Measurements from ENCODE around the gene HEYL.

DNA sequence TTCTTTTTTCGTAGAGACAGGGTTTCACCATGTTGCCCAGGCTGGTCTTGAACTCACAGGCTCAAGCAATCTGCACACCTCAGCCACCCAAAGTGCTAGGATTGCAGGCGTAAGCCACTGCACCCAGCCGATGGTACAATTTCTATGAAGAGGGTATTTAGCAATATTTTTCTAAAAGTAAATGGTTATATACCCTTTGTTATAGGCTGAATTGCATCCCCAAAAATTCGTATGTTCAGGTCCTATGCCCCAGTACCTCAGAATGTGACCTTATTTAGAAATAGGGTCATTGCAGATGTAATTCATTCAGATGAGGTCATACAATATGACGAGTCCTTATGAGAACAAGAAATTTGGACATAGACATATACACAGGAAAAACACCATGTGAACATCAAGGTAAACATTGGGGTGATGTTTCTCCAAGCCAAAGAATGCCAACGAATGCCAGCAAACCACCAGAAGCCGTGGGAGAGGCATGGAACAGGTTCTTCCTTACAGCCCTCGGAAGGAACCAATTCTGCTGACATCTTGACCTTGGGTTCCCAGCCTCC, 13.0 kb upstream of the ZC3H12A start:
- RRBS = no CpG with 5 or more reads among the region's 8 CpGs

DNA sequence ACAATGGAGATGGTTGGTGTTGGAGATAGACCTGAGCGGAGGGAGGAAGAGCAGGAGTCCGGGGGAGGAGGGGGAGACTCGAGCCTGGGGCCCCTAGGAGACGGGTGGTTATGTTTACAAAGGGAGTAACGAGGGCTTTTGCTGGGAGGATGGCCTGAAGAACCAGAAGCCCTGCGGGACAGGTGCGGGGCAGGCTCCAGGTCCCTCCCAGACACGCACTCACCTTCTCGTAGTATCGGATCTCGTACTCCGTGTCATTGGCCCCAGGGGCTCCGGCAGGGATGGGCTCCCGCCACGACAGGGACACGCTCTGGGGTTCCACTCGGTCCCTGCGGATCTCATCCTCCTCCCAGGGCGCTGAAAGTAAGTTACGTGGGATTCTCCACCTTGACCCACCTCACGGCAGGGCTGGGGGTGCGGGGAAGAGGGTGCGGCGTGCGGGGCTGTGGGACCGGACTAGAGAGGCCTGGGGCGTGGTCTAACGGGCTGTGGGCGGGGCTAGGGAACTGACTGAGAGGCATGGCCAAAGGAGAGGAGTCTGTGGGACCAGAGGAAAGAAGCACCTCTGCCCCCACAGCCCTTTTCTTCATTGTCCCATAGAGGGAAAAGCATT, 29.8 kb downstream of the EPHA10 start:
- RRBS = 45% methylated on average over 2 of the region's 29 CpGs

GRCh38 chr1:38004394-38005229, 702 bp downstream of the FHL3 start:
- RRBS = 4% methylated on average over 16 of the region's 39 CpGs

DNA sequence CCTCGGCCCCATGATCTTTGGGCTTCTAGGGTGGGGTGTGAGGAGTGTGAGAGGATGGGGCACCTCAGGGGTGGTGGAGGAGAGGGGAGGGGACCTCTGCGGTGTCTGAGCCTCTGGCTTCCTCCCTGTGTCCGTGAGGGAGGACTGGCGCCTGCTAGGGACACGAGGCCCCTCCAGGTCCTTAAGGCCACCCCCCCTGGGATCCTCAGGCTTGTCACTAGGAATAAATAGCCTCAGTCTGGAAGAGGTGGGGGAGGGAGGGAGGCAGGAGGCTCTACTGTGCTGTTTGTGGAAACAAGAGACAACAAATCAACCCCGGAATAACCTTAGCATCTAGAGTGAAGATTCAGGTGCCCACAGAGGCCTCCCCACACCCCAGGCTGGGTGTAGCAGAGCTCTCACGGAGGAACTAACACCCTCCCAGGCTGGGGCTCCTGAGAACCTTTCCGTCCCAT, 896 bp upstream of the FHL3 start:
- RRBS = no CpG with 5 or more reads among the region's 8 CpGs

- RRBS = no CpG with 5 or more reads among the region's 3 CpGs
Observed at GRCh38 chr1:38579830-38580152, 279.8 kb downstream of the RRAGC start.

GRCh38 chr1:38872521-38872906, 634 bp downstream of the MYCBP start:
- RRBS = 2% methylated on average over 6 of the region's 14 CpGs

DNA sequence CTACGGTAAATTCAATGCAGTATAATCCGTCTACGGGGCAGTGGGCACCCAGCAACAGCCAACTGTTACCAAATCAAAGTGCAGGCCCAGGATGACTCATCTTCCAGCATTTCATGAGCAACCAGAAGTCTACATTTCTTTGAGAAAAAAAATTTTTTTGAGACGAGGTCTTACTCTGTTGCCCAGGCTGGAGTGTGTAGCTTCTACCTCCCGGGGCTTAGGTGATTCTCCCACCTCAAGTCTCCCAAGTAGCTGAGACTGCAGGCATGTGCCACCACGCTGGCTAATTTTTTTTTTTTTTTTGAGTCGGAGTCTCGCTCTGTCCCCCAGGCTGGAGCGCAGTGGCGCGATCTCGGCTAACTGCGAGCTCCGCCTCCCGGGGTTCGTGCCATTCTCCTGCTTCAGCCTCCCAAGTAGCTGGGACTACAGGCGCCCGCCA, 21.9 kb downstream of the NDUFS5 start:
- RRBS = no CpG with 5 or more reads among the region's 18 CpGs

DNA sequence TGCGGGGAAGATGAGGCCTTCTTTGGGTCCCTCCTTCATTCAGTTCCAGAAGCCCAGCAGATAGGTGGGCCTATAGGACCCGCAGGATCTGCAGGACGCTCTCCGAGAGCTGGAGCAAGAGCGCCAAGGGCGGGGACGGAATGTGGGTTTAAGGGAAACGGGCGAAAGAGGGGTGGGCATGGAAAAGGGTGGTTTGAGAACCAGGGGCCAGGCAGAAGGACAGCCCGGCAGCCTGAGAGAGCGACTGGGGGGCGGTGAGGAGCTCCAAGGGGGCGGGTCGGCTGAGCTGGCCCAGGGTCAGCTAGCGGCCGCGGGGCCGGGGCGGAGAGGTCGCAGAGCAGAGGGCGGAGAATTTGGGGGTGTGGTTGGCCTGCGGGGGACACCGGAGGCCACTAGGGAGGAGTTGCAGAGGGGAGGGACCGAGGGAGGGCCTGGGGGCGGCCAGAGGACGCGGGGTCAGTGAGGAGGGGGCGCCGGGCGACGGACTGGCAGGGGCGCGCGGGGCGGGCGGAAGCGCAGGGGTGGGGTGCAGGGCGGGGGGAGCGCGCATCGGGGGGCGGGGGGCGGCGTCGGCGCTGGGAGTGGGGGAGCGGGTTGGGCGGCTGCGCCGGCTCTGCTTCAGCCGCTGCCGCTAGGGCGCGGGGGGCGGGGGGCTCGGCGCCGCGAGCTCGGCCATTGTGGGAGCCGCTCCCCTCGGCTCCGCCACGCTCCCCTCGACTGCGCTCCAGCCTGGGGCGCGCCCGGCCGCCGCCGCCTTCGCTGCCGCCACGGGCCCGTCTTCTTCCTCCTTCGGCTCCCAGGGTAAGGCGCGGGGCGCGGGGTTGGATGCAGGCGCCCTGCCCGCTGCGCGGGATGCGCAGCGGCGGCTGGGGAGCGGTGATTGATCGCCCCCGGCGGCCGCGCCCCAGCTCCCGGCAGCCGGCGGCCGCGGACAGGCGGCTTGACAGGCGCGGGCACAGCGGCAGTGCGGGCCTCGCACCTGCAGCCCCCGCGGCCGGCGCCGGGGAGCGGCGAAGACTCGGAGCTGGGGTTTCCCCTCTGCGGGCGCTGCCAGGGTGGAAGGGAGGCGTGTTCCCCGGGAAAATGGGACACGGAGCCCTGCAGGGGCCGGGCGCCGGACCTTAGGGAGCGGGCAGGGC, 55.0 kb downstream of the NDUFS5 start:
- RRBS = 18% methylated on average over 30 of the region's 122 CpGs

- RRBS = no CpG with 5 or more reads among the region's 1 CpG
Observed at GRCh38 chr1:39104332-39104614, 78.1 kb downstream of the NDUFS5 start.

GRCh38 chr1:39106340-39107413, 80.5 kb downstream of the NDUFS5 start:
- RRBS = no CpG with 5 or more reads among the region's 14 CpGs

GRCh38 chr1:39128660-39129399, 75.7 kb upstream of the MACF1 start:
- RRBS = no CpG with 5 or more reads among the region's 6 CpGs

DNA sequence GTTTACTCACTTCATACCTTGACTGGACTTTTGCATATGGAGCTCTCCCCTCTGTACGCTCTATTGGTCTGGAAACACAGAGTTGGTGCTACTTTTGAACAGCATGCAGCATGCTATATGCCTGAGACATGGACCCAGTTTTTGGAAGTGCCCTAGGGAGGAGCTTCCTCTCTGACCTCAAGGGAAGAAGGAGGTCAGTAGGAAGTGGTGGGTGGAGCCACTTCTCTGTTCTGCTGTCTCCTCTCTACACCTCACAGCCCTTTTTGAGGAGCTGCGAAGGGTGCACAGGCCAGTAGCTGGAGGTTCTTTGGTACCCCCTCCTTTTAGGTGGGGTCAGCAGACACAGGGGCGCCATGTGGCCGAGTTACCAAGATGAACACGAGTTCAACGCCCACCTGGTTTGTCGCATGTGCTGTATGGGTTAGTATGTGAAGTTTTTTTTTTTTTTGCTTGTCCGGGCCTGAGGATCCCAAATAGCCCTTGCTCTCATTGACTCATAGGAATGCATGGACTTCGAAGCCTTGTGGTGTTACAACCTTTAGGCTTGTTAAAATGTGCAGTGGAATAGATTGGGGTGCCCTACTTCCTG, 10.6 kb downstream of the MACF1 start:
- RRBS = no CpG with 5 or more reads among the region's 9 CpGs

- RRBS = no CpG with 5 or more reads among the region's 2 CpGs
Observed at GRCh38 chr1:39216311-39216871, 11.9 kb downstream of the MACF1 start.

- RRBS = no CpG with 5 or more reads among the region's 1 CpG
Observed at GRCh38 chr1:39220739-39221035, 16.2 kb downstream of the MACF1 start.

DNA sequence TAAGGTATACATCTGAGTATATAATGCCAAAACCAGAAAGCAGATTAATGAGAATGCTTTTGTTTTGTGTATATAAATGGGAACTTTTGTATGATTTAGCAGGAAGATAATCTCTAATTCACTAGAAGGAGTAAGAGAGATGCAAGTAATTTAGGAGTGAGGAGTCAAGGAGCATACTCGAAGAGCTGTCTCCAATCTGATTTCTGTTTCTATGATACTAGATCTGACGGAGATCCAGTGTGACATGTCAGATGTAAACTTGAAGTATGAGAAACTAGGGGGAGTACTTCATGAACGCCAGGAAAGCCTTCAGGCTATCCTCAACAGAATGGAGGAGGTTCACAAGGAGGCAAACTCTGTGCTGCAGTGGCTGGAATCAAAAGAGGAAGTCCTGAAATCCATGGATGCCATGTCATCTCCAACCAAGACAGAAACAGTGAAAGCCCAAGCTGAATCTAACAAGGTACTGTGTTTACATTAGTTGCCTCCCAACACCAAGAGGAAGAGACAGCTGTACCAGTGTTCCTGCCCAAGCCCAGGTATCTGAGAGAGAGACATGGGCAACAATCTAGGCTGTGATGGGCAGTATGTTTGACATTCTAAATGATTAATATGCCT, 112.3 kb upstream of the BMP8A start:
- RRBS = no CpG with 5 or more reads among the region's 3 CpGs

DNA sequence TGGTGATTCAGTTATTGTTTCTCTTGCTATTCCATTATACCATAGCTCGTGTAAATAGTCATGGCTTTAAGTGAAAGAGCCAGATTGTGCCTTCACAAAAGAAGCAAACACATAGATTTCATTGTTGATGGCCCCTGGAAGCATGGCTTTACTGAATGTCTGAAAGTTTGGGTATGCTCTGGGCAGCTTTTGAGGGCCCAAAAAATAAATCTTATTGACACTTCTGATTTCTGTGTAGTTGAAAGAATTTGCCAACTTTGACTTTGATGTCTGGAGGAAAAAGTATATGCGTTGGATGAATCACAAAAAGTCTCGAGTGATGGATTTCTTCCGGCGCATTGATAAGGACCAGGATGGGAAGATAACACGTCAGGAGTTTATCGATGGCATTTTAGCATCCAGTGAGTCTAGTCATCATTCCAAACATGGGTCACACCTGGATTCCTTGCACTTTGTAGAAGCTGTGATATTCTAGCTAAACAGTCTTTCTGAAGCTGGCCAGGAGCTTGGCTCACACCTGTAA, 31.0 kb upstream of the BMP8A start:
- RRBS = no CpG with 5 or more reads among the region's 7 CpGs

- RRBS = no CpG with 5 or more reads among the region's 4 CpGs
Observed at GRCh38 chr1:39544345-39544846, 32.2 kb downstream of the PABPC4 start.

DNA sequence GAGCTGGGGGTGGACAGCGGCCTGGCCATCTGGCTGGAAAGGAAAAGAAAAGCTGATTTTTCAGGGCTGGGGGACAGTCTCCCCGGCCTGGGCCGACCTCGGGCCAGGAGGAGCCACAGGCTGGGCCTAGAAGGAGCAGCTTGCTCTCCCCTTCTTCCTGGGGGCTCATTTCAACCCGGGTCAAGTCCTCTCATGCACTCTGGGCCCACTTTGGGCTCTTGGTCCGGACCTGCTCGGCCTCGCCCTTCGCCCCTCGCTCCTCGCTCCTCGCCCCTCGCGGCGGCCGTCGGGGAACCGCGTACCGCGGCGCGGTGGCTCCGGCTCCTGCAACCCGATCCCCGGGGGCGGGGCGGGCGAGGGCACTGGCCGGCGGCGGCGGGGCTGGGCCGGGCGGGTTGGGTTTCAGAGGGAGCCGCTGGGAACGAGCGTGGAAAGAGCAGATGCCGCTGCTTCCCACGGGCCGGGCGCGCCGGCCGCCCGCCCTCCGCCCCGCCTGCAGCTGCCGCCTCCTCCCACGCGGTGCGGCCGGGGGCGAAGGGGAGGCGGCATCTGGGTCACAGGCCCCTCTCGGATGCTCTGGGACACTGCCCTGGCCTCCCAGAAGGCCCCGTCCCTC, 6.7 kb downstream of the HEYL start:
- RRBS = 65% methylated on average over 25 of the region's 57 CpGs

DNA sequence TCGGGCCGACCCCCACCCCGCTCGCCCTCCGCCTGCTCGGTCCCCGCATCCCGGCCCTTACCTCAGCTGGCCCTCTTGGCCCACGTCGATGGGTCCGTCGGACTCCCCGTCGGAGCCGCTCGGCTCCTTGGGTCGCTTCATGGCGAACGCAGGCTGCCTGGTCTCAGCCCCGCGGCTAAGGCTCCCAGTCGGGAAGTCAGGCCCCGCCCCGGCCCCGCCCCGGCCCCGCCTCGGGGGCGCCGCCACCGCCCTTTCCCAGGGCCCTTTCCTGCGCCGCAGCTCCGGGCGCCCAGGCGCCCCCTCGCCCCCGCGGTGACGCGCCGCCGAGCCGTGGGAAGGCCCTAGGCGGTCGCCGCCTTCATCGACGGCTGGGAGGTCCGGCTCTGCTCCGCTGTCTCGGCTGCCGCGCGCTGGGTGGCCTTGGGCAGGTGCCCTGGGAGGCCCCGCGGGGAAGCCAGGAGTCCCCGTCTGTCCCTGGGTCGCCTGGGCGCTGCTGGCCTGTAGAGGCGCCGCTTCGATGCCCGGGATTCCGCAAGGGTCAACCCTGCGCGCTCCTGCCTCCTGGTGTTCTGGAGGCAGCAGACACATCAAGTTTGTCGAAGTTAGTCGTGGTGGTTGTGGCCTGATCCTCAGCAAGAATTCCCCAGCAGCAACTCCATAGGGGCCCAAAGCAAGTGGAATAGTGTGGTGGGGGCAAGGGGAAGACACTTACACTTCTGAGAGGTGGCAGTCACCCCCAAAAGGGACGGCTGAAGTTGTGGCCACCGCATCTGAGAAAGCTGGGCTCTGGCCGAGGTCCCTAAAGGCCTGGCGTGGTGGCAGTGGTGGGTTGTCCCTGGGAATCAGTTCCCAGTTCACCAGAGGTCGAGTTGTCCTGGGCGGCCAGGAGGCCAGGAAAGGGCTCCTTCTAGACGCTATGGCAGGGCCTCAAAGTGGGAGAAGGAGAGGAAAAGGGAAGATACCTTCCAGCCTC, at the start of gene HEYL:
HEYL (minus strand) TSS at position 159 of the 973 bp plus-strand sequence.
- RRBS = 59% methylated on average over 21 of the region's 76 CpGs

DNA sequence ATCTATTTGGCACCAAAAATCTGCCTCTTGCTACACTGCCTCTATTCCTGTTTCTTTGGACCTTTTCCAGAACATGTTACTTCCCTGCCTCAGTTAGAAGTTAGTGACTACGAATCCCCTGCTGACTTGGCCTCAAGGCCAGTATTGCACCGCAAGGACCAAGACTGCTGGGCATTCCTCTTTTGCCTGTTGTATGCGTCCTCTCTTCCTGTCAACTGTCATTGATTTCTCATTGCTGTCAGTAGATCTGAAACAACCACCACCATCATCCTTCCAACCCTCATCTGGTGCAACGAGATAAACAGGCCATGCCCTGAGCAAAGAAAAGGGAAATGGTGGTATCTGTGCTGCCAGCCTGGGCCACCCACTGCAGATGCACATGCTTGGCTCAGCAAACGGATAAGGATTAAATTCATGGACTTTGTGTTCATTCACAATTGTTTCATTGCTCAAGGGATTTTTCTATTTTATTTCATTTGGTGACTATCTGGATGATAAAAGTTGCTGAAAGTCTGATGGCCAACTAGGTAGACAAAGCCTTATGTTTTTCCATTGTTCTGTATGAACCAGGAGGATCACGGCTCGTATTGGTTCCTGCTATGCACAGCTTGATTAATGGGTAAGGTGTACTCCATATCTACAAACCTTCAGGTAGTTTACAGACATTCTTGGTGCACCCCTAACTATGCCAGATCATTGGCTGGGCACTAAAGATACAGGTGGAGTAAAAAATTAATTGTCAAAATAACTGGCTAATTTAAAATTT, 13.6 kb downstream of the OXCT2 start:
- RRBS = no CpG with 5 or more reads among the region's 7 CpGs